Lower leg skin (tissue), 2 donors: Measurements from ENCODE around the gene PLS1.

DNA sequence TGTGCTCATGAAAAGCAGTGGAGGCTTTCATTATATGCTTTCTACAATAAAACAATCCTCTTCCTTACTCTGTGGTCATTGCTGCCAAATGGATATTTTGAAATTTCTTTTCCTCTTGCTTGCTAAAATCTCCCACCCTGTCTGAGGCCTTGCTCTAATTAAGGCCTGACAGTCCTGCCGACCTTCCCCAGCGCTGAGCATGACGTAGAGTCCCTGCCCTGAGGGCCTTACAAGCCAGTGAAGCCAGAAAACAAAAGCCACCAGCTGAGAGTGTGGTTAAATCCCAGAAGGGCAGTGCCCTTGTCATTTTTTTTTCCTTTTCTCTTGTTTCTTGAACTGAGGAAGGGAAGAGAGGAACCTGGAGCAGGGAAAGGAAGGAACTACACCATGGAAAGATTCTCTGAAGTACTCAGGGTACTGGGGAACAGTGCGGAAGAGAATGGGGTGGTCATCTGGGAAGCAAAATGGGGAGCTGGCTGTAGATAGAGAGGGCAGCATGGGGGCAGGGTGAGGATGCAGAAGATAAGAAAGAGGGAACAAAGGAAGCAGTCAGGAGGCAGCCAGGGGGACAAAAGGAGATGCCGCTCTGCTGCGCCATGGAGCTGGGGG is 24.9 kb downstream of the ZBTB38 start:
- PRO-cap: no peak
- RAMPAGE, long total RNA, 2 experiments: no peak in any of the 2 experiments

DNA sequence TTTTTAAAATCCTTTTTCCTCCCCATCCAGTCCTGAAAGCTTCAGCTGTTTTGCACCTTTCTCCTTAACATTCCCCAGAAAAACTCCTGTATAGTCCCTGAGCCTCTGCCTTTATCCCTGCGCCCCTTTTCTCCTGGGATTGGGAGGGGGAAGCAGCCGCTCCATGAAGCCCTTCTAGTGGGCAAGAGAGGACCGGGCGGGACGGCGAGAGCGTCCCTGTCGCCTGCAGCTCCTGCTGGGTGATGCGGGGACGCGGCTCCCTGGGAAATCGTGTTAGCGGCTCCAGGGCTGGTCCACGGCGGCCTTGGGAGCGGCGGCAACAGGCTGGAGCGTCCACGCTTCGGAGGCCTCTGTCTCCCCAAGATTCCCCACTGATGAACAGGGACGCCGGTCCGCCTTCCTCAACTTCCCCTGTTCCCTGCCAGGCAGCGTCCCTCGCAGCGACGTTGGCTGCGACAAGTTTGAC is 78.4 kb upstream of the RNF7 start:
- PRO-cap: no peak
- RAMPAGE, long total RNA, 2 experiments: no peak in any of the 2 experiments

GRCh38 chr3:141661311-141661931 is 76.7 kb upstream of the RNF7 start:
- PRO-cap: no peak
- RAMPAGE, long total RNA, 2 experiments: no peak in any of the 2 experiments

- PRO-cap: no peak
- RAMPAGE, long total RNA, 2 experiments: no peak in any of the 2 experiments
Measured at GRCh38 chr3:141686615-141687518, 51.2 kb upstream of the RNF7 start.

GRCh38 chr3:141762564-141763025 is 613 bp upstream of the GRK7 start:
- PRO-cap: no peak
- RAMPAGE, long total RNA, 2 experiments: no peak in any of the 2 experiments

DNA sequence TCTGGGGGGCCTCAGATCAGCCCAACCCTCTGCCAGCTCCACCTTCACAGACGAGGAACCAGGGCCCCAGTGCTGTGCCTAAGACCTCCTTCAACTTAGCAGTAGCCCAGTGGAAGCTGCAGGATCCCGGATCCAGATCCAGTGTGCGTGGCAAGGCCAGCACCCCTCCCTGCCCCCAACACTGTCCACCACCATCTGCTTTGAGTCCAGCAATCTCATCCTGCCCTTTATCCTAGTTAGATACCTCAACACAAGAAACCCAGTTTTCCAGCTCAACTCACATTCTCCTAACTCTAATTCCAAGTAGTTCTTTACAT is 201 bp downstream of the GRK7 start:
- PRO-cap: no peak
- RAMPAGE, long total RNA, 2 experiments: no peak in any of the 2 experiments

DNA sequence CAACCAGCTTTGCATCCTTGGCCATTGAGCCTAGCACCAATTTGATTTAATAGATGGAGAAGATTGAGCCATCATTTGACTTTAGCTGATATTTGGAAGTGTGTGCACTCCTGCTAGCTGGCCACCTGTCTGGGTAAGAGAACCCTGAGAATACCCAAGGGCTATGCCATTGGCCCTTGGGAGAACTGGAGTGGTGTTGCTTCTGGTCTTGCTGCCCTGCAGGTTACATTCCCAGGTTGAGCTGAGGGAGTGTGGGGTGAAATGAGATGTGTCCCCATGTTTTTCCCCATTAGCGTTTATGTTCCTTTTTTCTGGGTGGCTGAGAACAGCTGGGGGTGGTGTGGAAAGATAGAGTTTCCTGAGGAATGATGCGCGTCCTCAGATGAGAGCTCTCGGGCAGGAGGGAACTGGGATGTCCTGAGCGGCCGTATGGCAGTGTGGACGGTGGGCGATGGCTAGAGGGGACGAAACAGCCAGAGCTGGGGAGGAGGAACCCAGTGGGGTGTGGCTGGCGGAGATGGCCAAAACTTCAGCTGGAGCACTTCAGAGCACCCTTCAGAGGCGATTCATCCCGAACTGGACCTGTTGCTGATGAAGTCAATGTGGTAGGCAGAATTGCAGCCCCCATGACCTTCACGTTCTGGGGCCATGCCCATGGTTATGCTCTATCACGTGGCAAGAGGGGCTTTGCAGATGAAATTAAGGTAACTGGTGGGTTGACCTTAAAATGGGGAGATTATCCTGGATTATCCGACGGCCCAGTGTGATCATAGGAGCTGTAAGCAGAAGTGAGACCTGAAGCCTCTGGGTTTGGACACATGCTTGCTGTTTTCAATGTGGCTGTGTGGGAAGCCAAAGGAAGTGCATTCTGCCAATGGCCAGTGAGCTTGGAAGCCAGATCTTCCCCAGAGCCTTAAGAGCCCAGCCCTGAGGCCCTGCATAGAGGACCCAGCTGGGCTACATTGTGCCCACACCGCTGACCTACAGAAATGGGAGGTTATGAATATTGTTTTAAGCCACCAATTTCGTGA is 52.2 kb downstream of the ATP1B3 start:
- PRO-cap: no peak
- RAMPAGE, long total RNA, 2 experiments: no peak in any of the 2 experiments

DNA sequence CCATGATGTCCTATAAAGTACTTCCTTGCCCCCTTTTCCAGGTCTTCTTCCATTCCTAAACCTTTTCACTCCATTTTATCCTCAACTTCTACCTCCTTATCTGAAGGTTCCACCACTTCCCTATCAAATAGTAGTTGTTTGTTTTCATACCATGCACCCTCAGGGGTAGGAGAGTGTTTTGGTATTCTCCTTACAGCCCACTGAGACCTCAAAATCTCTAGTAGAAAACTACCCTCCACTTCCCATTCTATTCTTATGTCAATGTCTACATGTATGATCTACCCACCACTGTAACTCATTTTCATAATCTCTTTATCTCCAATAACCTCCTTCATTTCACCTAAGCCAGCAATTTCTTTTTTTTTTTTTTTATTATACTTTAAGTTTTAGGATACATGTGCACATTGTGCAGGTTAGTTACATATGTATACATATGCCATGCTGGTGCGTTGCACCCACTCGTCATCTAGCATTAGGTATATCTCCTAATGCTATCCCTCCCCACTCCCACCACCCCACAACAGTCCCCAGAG is 55.8 kb downstream of the XRN1 start:
- PRO-cap: no peak
- RAMPAGE, long total RNA, 2 experiments: no peak in any of the 2 experiments

DNA sequence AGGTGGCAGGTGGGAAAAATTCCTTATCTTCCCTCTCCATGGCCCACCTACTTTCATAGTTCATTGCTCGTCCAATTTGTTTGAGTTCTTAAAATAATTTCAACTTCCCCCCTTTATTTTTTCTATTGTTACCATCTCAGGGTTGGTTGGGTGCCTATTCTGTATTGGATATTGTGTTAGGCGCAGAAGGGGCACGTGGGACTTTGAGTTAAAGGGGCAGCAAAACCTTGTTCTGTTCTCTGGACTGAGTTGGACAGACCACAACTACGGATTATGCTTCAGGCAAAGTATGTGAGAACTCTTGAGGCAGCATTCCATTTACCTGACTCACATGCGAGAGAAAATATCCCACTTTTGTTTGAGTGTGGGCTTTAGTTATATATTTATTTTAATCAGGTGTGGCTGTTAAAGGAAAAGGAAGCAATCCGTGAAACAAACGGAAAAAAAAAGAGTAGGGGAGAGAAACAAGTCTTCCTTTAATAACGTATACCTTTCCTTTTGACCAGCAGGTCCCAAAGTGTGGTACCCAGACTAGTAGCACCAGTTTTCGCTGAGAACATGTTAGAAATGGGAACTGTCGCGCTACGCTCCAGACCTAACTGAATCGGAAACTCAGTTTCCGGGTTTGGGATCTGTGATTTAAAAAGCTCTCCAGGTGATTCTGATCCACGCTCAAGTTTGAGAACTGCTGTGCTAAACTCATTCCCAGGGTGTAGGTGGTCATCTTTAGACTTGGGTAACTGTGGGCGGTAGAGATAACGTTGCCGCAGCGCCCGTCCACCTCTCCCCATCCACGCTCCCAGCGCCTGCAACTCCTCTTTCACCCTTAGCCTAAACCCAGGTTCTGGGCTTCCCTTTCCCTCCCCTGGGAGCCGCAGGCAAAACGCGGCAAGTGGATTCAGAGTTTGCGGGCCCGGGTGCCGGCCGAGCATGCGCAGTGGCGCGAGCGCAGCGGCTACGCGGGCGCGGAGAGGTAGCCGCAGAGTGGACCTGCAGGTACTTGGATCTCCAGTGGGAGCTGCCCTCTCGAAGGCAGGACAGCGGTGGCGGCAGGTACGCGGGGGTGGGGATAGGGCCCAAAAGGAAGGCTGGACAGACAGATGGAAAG is at the start of gene PLS1:
Gene PLS1, plus strand, starts transcription at position 937 of the 1,108 bp plus-strand sequence.
- PRO-cap: unidirectional peak, minus-strand start at position 601 of the sequence; bidirectional peak, plus-strand start at position 958 of the sequence, minus-strand start at position 828 of the sequence
- RAMPAGE, long total RNA, 2 experiments: start-site peak on the plus strand in 2 of 2 experiments, centred at positions 954 to 956 of the sequence, 70 to 147 reads per replicate

DNA sequence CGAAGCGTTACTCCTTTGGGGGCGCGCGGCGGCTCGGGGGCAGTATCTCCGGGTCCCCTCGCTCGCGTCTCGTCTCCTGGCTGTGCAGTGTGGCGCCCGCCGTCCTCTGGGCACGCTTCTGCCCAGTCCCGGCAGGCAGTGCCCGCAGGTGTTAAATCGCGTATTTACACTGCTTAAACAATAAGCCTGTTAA is 268 bp downstream of the PLS1 start:
- PRO-cap: no peak
- RAMPAGE, long total RNA, 2 experiments: no peak in any of the 2 experiments

DNA sequence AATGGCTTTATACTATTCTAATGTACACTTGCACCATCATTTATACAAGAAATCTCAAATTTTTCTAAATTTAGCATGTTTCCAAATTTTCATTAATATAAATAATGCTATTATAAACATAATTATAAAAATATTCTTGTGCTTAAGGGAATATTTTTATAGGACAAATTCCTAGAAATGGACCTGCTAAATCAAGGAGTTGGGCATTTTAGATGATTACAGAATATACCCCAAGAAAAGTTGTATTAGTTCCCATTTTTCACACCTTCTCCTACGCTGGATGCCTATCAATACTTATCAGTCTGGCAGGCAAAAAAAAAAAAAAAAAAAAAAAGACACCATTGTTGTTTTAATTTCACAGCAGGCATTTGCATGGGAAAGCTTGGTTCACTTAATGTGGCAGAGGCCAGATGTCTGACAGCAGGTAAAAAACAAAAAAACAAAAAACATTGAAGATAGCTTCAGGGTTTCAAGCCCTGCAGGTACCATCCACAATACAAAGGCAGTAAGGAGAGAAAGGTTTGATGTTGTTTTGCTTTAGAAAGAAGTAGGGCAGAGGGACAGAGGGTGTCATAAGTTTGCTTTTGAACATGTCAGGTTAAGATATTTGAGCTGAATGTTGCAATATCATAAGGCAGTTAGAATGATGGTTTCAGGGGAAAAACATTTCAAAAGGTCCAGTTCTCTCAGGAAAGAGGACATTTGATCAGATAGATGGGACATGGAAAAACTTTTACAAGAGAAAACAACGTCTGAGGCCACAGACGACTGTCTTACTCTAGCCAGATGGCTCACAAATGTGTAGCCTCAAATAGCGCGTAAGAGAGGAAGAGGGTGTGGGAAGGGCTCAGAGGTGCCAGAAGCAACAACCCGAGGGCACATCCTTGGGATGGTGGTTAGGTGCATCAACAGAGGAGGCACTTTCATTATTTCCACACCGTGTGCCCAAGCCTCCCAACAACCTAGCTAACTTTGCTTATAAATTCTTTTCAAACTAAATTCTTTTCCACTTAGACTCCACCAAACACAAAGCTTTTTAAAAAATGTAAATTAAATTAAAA is 25.8 kb downstream of the PCOLCE2 start:
- PRO-cap: no peak
- RAMPAGE, long total RNA, 2 experiments: no peak in any of the 2 experiments

GRCh38 chr3:142939951-142940351 is 23.5 kb downstream of the PAQR9 start:
- PRO-cap: no peak
- RAMPAGE, long total RNA, 2 experiments: no peak in any of the 2 experiments

DNA sequence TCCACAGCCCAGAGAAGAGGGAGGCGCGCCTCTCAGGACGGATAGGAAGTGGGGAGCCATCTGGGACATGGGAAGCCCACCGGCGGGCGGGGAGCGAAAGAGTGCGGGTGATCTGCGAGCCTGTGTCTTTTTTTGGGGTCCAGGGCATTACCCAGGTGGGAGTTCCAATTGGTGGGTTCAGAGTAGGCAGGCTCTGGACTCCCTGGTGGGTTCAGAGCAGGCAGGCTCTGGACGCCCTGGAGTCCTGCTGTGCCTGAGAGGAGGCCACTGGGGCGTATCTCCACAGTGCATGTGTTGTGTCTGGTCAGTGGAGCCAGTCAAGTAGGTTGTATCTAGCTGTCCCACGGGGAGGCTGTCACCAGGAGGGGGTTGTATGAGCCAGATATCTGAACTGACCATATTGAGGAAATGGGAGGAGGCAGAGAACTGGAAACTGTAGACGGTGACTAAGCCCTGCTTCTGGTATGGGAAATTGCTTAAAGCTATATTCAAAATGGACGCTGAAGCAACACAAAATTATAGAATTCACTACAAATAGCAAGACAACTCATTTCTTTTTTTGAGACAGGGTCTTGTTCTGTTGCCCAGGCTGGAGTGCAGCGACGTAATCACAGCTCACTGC is 34.6 kb upstream of the CHST2 start:
- PRO-cap: no peak
- RAMPAGE, long total RNA, 2 experiments: no peak in any of the 2 experiments

DNA sequence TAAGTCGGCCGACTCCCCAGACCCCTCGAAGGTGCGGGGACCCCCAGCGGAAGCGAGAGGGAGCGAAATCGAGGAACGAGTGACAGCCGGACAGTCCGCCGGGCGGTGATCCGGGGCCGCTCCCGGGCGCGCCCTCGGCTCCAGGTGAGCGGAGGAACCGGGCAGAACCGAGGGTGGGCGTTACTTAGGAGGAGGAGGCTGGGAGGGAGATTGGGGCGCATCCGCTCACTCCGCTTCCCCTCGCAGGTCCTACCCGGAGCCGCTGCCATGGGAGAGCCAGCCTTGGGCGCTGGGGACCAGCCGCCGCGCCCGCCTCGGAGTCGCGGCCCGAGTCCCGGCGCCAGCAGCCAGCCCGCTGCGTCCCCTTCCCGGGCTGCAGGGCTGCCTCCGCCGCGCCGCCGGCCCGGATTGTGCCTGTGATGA is 838 bp downstream of the CHST2 start:
- PRO-cap: no peak
- RAMPAGE, long total RNA, 2 experiments: no peak in any of the 2 experiments

- PRO-cap: no peak
- RAMPAGE, long total RNA, 2 experiments: no peak in any of the 2 experiments
Measured at GRCh38 chr3:143443537-143443990, 324.0 kb downstream of the CHST2 start.

GRCh38 chr3:143517997-143518510 is 330.2 kb downstream of the SLC9A9 start:
- PRO-cap: no peak
- RAMPAGE, long total RNA, 2 experiments: no peak in any of the 2 experiments

GRCh38 chr3:143786204-143787298 is 61.7 kb downstream of the SLC9A9 start:
- PRO-cap: no peak
- RAMPAGE, long total RNA, 2 experiments: no peak in any of the 2 experiments

DNA sequence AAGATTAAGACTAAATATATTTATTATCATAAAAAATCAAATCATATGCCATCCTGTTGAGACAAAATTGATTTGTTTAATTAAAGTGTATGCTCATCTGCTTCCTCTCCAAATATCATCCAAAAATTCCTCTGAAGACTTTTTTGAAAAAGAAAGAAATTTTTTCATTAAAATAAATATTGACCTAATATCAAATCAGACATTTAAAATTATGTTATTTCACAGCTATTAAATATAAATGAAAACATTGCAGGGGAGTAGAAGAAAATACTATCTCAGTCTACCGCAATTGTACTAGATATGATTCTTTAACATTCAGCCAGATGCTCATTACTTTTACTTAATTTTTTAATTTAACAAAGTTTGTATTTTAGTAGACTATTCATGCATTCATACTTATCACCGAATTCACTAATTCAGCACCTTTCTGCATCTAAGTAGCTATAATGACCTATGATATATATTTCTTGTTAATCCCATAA is 724.6 kb downstream of the PLOD2 start:
- PRO-cap: no peak
- RAMPAGE, long total RNA, 2 experiments: no peak in any of the 2 experiments

GRCh38 chr3:146129784-146130744 is 30.9 kb downstream of the PLOD2 start:
- PRO-cap: no peak
- RAMPAGE, long total RNA, 2 experiments: no peak in any of the 2 experiments

DNA sequence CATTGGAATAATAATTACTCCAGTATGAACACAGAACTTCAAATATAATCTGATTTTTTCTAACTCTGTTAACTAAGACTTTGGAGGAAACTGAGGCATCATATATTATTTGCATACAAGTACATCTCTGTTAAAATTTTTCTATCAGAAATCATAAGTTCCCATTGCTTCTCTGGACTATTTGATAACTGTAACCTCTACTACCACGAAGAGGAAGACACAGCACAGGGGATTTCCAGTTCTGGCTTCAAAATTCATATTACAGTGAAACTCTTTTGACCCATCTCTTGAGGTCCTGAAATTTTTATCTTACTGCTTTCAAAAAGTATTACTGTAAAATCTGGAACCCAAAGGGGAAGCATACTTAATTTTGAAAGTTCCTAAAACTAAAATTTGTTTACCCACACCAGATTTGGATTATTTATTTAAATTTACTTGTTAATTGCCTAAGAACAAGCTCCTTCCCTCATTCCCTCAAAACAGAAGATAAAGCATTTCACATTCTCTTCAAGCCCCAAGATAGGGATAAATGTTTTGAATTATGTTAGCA is 4.1 kb downstream of the PLSCR1 start:
- PRO-cap: no peak
- RAMPAGE, long total RNA, 2 experiments: no peak in any of the 2 experiments